WTC11 (cell line): ENCODE results near the genes PRELP, LAX1 and ETNK2.

DNA sequence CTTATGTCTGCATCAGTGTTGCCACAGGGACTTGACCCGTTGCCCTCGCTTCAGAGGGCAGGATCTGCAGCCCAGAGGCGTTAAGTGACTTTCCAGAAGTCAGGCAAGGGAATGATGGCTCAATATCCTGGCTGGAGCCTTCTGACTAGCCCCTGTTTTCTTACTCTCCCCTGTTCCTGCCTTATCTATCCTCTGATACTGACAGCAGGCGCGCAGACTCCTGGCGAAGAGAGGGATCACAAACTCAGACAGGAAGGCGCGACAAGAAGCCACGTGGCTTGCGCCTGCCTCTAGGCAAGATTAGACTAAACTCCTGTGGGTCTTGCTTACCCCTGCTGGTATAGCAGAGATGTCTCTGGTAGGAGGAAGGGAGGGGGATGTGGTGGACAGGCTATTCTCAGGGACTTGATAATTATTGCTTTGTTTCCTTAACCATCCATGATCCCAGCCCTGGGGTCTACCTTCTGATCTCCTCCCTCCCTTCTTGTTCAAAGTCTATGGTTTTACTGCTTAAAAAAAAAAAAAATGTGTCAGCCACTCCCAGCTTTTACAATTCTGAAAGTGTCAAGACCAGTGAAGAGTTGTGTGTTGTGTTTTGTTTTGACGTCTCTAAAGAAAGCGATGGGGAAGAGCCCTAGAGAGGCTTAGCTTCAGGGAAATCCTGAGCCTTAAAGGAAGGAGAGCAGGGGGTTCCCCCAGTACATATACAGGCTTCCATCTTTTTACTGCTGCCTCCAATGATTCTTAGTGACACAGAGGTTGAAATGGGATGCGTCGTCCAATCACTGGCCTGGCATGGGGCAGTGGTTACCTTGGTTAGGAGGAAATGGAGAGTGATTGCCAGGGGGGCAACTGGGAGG is 13.7 kb upstream of the FMOD start:
- PRO-cap = no peak

DNA sequence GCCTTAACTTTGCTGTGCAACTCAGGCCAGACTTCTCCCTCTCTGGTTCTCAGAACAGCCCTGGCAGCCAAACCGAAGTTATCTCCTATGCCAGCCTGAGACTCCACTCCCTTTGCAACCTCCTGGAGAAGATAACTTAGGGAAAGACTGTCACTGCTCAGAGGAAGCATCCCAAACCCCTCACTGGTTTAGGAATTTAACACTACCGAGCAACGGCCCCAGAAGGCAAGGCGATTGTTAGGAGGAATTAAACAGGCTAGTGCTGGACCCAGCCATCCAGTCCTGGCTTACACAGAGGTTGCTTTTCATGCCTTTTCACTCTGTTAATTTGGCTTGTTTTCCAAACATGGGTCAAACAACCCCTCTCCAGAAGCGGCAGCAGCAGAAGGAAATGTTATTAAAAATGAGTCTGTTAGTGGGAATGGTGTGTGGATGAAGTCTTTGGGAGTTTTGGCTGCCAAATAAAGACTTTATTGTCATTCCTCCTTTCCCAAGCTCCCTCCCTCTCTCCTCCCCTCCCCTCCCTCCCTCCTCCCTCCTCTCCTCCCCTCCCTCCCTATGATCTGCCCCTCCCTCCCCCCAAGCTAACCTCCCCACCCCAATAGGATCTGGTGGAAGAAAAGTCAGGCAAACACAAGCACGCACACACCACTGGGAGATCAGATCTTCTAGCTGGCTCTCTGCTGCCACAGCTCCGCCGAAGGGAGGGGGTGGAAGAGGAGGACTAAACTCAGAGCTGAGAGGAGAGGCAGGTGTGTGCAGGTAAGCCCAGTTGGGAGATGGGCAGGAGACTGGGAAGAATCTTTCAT is at the start of gene PRELP:
Gene PRELP (plus strand): TSS at position 630 of the 809 bp plus-strand sequence.
- PRO-cap = unidirectional peak, plus-strand start at position 662 of the sequence; unidirectional peak, plus-strand start at position 733 of the sequence

- PRO-cap = no peak
Observed at GRCh38 chr1:203512740-203513973, 19.2 kb downstream of the OPTC start.

DNA sequence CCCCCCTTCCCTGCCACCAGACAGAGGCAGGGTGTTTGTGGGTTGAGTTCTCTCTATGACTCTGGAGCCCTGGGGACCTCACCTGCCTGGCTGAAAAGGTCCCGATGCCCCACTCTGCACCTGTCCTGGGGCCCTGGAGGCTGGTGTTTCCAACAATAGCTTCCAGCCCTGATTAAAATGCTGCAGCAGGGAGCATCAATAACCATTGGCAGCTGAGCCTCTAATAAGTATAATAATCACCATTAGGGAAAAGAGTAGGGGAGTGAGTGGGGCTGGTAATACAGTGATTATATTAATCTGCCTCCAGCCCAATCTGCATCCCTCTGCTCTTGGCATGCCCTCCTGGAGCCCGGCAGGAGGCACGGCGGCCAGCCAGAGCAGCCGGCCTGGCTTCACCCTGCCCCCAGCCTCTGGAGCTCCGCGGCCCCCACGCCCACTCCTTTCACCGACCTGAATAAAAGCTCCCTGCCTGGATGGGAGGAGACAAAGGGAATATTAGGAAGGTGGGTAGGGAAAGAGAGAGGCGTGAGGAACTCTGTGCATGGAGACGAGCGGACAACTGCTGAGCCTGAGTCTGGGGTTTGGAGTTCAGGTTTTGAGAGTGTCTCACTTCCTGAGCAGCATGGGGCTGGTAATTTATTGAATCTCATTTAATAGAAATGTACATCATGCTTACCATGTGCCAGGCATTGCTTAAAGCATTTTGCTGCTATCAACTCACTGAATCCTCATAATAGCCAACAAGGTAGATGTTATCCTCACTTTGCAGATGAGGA is 28.3 kb downstream of the OPTC start:
- PRO-cap = unidirectional peak, plus-strand start at position 295 of the sequence

DNA sequence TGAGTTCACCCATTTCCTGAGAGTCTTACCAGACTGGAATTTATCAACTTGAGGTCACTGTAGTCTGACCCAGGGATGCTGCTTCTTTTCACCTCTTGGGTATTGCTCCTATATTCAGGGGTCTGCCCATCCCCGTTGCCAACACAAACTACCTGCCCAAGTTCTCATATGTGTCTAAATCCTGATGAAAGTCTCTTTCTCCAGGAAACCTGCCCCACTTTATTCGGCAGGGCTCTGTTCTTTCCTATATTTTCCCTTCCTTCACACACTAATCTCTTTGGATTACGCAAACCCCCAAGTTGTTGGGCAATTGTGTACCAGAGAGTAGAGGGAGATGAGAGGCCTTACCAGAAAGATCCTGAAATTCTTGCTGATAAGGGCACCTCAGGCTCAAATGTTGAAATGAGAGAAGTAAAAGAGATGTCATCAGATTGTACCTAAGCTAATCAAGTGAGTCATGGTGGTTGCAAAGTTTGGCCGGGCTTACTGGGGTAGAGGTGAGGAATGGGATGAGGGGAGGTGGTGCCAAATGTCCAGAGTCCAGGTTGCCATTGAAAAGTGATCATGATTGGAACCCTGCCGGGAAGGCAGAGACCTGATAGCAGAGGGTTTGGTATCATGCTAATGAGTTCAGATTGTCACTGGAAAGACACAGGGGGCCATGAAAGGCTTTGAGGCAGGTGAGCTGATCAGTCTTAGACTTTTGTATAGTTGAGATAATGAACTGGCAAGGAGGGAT is 43.0 kb downstream of the OPTC start:
- PRO-cap = no peak

GRCh38 chr1:203625464-203626279 is 960 bp upstream of the ATP2B4 start:
- PRO-cap = no peak

GRCh38 chr1:203675417-203675970 is 48.9 kb downstream of the ATP2B4 start:
- PRO-cap = no peak

- PRO-cap = unidirectional peak, plus-strand start at chr1:203765183
Observed at GRCh38 chr1:203764775-203765421, at the start of gene LAX1. LAX1 (plus strand) TSS chr1:203765183.

DNA sequence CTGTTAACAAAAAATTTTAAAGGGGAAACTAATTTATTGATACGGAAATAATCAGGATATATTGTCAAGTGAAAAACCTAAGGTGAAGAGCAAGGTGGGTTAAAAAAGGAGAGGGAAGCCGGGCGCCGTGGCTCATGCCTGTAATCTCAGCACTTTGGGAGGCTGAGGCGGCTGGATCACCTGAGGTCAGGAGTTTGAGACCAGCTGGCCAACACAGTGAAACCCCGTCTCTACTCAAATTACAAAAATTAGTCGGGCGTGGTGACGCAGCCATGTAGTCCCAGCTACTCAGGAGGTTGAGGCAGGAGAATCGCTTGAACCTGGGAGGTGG is 28.4 kb downstream of the ZBED6 start:
- PRO-cap = no peak

- PRO-cap = bidirectional peak, plus-strand start at chr1:203996962, minus-strand start at chr1:203996675
Observed at GRCh38 chr1:203996573-203997074, 76.3 kb upstream of the SOX13 start.

DNA sequence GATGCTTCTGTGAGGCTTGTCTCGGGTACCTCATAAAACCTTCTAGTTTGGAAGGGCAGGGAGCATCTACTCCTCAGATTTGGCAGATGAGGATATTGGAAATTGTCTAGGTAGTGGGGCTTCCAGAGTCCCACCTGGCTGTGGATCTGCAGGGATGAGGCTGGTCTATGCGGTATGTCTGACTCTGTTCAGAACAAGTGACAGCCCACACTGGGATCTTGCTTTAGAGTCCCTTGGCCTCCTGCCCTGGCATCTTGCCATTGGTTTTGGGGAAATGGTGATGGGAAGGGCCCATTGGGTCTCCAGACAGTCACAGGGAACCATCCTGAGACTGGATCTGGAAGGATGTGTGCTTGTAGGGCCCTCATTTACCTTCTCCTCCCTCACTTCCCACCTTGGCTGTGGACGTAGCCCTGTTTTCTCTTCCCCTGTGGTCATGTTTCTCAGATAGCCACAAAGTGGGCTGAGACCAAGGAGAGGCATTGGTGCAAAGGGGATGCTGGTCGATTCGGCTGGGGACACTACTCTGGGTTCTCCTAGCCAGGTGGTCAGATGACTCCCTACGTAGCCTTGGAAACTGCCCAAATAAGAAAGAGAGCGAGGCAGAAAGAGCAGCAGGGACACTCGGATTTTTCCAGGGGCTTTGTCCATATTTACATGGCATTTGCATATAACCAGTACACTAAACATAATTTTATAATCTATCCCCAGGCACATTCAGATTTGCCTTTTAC is 15.0 kb downstream of the SOX13 start:
- PRO-cap = no peak

DNA sequence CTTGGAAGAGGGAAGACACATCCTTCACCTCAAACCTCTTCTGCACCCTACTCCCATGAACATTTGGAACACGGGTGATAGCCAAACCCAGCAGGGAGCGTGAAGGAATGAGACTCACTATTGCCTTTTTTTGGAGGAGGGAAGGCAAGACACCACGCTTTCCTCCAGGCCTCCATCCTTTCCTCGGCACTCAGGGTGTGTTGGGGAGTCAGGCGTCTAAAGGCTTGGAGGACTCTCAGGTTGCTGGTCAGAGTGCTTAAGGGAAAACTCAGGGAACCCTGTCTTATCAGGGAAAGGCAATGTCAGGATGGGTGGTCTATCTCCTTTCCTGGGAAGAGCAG is 6.2 kb downstream of the ETNK2 start:
- PRO-cap = no peak

GRCh38 chr1:204151555-204152437 is at the start of gene ETNK2:
ETNK2 (minus strand) TSS chr1:204152044.
- PRO-cap = bidirectional peak, plus-strand start at chr1:204151785, minus-strand start at chr1:204151782; bidirectional peak, plus-strand start at chr1:204152127, minus-strand start at chr1:204152044

DNA sequence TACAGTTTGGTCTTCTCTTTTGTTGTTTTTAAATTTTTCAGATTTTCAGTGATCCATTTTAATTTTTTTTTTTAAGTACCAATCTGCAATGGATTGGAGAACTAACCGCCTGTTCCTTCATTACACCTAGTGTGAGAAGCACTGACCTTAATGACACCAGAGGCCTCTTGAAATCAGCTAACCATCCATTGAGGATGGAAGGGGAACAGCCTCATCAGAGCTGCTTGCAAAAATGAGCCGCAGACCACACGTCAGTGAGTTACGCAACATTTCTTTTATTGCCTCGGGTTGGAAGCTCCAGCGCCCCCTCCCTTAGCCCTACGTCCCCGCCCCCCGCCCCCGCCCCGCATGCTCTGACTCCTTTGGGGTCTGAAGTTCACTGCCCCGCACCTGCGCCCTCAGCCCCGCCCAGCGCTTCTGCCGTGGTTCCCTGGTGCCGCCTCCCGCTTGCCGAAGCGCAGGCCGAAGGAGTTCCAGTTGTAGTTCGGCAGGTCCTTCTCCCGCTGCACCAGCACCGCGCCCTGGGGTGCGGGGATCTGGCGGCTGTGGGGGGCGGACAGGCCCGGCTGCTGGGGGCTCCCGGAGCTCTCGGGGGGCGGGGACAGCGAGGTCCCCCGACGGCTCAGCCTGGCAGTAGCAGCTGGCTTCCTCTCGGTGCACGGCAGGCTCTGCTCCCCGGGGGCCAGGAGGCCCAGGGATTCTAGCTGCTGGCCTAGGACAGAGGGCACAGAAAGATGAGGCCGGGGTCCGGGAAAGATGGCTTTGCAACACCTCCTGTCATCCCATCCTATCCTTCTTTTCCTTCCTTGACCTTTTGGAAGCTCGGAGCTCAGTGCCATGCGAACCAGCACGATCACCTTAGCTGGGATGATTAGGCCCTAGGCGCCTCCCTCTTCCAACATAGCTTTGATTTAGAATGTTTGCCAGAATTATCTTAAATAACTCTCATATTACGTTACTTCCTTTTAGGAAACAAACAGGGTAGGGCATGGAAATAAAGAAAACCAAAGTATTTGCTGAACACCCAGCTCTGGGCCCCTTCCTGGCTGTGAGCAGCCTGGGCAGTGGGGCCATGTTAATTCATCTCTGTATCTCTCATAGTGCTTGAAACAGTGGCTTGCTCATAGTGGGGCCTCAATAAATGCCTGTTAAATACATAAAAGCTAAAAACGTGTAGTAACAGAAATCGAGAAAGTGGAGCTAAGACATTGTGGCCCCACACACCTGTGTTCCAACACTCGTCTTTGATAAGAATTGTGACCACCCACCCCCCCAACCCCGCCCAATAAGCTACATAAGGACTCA is 5.8 kb downstream of the KISS1 start:
- PRO-cap = no peak

DNA sequence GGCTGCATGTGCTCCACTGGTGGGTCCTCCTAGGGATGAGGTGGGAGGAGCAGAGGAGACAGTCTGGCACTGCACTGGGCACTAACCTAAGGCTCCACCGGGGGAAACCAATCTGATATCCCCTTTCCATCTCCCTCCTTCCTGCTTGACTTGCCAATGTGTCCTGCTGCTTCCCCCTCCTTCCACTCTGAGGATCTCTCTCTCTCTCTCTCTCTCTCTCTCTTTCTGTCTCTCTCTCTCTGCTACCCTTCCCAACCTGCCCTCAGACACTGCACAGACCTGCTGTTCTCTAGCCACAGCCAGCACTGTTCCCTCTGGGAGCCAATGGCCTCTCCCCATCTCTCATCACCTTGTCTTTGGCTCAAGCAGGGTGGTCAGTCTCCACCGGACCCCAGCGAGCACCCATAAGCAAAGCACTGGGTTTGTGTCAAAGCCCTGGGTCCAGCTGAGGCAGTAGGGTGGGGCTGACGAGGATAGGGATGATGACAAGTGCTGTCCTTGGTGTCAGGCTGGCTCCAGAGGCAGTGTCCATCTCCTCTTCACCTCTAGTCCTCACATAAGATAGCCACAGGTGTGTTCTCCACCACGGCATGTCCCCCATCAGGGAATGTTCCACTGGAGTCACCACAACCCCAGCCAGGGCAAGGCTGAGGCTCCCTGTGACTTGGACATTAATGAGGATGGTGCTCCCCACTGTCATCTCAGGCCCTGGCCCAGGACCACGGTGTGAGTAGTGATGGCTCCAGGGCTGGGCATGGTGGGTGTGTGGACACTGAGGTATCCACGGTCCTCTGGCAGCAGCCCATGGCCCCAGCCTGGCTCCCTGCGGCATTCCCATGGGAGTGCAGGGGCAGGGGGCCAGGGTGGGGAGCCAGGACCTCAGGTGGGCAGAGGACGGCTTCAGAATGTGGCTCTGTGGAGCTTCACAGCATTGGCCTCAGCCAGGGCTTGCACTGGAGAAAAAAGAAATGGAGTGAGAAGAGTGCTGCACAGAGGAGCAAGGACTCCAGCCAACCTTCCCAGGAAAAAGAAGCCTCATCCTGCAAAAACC is 8.4 kb upstream of the GOLT1A start:
- PRO-cap = no peak

- PRO-cap = no peak
Observed at GRCh38 chr1:204318827-204319383, 40.8 kb downstream of the PLEKHA6 start.

DNA sequence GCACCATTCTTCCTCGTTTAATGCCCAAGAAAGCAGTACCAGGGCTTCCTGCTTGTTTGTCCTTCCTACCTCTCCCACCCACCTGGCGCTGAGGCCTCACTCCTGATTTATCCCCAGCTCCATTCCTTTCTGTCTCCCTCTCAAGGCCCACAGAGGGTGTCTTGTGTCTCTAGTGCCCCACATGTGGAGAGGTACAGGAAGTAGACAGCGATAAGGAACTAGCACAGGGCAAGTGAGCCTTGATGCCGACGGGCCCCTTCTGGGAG is 32.6 kb downstream of the PLEKHA6 start:
- PRO-cap = no peak

DNA sequence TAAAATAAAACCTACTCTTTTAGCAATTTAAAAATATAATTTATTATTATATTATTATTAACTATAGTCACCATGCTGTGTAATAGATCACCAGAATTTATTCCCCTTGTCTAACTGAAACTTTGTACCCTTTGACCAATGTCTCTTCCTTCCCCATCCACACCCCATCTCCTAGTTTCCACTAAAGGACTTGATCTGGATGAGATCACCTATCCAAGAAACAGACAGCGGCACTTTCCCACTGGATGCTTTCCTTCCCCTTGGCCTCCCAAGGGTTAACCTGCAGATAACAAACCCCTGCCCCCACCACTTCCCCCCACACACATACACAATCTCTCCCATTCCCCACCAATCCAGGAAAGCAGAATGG is 24.8 kb downstream of the PLEKHA6 start:
- PRO-cap = no peak

- PRO-cap = no peak
Observed at GRCh38 chr1:204350691-204351326, 8.9 kb downstream of the PLEKHA6 start.

- PRO-cap = no peak
Observed at GRCh38 chr1:204361008-204361685, 1.4 kb upstream of the PLEKHA6 start.